H4 (cell line): ENCODE measurements around a stretch of chr10.

- RAMPAGE, long total RNA = no peak
Observed at GRCh38 chr10:93600446-93600841, 591 bp downstream of the RBP4 start.

GRCh38 chr10:93699864-93700408 is 2.5 kb downstream of the FRA10AC1 start:
- RAMPAGE, long total RNA = no peak

DNA sequence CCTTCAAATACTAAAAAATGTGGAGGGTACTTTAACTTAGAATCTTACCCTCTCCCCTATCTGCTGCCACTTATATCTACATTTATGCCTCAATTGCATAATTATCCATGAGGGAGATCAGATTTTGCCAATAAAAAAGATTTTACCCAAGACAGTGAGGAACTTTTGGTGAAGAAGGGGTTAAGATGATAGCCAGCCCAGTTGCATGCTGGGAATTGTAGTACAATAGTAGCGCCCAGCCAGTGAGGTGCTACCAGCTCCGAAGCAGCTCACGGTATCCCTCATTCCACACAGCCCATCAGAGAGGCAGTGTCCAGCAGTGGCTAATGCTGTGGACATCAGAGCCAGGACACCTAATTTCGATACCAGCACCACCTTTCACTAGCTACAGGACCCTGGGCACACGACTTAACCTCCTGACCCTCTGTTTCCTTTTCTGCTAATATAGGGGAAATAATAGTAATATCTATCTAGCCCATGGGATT is 5.9 kb upstream of the LGI1 start:
- RAMPAGE, long total RNA = no peak

DNA sequence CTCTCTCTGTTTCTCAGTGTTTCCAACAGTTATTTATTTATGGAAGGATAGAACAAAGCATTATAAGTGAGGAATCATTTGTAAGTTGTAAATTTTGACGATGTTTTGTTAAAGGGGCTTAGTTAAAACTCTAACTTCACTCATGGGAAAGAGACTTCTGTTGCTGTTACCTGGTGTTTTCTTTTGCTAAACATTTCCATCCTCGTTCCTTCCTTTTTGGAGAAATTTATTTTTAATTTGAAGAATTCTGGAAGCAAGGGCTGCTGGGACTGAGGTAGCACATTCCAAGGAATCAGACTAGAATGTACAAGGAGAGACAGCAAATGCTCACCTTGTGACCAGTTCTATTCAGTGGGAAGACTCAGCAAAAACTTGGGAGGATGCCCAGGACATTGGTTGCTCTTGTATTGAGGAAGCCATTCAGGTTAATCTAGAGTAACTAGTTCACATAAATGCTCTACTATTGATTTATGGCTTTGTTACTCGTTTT is 11.2 kb downstream of the PLCE1 start:
- RAMPAGE, long total RNA = no peak

GRCh38 chr10:94268659-94269182 is 94.0 kb downstream of the NOC3L start:
- RAMPAGE, long total RNA = no peak

DNA sequence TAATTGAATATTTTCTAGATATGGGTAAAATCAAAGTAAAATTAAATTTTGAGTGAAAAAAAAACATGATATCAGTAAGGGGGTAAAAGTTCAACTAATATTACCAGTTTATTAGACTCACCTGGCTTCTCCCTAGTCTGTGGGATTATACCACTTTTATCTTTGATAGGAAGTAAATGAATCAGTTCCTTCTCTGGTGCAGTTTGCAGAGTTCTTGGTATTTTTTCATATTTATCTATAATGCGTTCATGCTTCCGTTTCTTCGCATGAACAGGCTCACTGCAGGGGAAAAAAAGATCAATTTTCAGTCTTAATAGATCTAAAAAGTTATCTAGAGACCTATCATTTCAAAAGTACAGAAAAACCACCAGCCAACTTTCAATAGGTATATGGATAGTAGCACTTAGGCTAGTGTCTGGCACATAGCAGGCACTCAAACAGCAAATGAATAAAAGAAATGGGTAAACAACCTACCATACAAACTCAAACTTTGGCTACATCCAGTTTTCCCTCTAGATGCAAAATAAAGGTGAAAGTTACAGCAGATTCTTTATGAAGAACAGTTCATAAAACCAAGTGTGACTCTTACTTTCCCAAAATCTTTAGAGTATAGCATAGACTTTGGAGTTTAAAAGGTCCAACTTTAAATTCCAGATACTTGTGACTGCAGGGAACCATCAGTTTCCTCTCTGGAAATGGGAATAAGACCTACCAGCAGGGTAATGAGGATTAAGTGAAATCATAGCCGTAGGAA is 5.5 kb downstream of the NOC3L start:
- RAMPAGE, long total RNA = no peak

- RAMPAGE, long total RNA = no peak
Observed at GRCh38 chr10:94361485-94361934, 1.2 kb downstream of the NOC3L start.

- RAMPAGE, long total RNA = no peak
Observed at GRCh38 chr10:94475662-94476096, 69.9 kb upstream of the HELLS start.

- RAMPAGE, long total RNA = no peak
Observed at GRCh38 chr10:94734158-94734776, 28.2 kb upstream of the CYP2C19 start.

GRCh38 chr10:95289465-95290055 is 1.2 kb downstream of the PDLIM1 start:
- RAMPAGE, long total RNA = no peak

DNA sequence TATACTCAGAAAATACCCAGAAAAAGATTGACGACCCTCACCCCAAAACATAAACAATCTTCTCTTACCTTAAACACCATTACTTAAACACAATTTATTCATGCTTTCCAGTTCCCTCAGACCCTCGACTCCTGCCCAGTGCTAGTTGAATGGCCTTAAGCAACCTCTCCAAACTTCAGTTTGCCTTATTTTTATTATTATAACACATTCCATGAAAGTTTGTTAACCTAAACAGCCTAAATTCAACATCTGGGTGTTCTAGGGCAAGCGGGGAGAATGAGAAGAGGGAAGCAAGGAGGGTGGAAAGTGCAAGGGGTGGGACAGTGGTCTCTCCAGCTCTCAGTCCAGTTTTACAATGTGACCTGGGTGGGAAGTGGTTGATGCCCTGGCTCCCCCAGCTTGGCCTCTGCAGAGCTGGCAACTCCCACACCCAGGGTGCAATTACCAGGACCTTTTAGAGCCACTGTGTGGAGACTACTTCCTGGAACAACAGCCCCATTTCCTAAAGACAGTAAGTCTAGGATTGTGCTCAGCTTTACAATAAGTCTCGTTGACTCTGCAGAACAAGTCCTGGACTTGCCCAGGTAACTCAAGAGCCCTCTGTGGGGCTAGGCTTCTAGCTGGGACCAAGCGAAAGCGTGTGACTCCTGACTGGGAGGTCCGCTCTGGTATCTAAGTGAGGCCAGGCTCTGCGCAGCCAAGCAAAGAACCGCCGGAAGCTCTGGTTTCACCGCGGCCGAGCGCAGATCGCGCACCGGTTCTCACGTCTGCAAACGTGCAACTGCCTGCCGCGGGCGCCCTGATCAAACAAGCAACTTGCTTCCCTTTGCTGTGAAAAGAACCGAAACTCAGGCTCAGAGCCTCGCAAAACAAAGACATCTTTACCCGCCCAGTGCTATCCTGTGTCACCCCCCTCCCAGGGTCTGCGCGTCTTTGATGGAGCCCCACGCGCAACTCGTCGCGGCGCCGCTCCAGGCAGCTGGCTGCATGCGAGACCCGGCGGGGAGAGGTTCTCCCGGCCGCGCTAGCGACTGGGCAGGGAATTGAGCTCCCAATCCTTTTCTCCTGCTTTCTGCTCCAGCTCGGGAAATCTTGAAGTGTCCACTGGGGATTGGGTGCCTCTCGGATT is 4.2 kb upstream of the PDLIM1 start:
- RAMPAGE, long total RNA = no peak

GRCh38 chr10:95355498-95355850 is 64.7 kb upstream of the PDLIM1 start:
- RAMPAGE, long total RNA = no peak

DNA sequence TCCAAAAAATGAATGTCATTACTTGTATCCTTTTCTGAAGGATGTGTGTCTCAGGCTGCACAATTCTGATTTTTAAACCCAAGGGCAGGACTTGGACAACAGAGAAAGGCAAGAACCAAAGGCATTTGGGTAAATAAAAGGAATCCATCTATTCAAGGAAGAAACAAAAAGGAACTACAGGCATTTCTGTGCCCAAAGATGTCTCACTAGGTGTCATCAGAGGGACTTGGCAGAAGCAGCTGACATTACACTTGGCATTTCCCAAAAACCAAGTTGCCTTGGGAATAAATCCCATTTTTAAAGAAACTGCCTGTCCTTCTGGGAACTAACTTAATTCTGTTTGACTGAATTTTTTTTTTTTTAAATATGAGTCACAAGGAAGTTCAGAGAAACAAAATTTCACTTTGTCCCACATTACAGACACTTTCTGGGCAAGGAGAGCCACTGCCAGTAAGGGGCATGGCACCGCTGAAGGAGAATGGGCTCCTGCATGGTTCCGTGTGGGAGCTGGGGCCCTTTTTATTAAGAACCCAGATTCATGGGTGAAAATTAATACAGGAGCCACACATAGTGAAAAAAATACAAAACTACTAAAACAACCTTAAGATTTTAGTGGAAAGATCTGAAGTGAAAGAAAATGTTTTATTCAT is 118.2 kb upstream of the PDLIM1 start:
- RAMPAGE, long total RNA = no peak

DNA sequence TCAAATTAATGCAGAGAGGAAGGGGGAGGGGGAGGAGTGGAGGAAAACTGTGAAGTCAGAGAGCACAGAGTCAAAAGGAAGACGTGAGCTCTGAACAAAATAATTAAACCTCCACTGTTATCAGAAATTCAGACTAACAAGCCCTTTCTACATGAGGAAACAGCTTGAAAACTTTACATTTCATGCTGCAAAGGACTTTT is 118.7 kb upstream of the PDLIM1 start:
- RAMPAGE, long total RNA = no peak

- RAMPAGE, long total RNA = no peak
Observed at GRCh38 chr10:95435790-95436286, 125.3 kb downstream of the SORBS1 start.

- RAMPAGE, long total RNA = no peak
Observed at GRCh38 chr10:95458023-95458621, 103.0 kb downstream of the SORBS1 start.

DNA sequence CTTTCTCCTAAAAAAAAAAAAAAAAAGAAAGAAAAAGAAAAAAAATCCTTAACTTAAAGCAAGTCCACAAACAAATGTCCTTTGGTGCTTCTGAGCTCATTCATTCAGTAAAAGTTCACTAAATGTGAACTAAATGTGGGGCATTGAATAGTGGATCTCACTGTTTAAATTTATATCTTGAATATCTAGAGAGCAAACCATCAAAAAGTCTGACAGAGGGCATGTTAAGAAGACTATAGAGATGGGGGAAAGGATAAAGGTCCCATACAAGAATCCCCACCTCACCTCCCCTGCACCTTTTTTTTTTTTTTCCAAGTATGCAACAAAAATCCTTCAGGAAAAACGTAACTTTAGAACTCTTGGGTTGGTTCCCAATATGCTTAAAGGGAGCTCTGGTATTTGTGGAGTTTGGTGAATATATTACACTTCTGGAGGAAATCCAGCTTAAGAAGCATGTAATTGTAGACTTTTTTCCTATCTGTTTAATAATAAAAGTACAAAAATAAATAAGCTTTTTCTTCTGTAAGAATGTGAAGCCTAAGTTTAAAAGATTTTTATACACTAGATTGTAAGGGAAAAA is 102.5 kb downstream of the SORBS1 start:
- RAMPAGE, long total RNA = no peak

- RAMPAGE, long total RNA = no peak
Observed at GRCh38 chr10:95459329-95459897, 101.8 kb downstream of the SORBS1 start.

GRCh38 chr10:95478684-95479430 is 82.3 kb downstream of the SORBS1 start:
- RAMPAGE, long total RNA = no peak

DNA sequence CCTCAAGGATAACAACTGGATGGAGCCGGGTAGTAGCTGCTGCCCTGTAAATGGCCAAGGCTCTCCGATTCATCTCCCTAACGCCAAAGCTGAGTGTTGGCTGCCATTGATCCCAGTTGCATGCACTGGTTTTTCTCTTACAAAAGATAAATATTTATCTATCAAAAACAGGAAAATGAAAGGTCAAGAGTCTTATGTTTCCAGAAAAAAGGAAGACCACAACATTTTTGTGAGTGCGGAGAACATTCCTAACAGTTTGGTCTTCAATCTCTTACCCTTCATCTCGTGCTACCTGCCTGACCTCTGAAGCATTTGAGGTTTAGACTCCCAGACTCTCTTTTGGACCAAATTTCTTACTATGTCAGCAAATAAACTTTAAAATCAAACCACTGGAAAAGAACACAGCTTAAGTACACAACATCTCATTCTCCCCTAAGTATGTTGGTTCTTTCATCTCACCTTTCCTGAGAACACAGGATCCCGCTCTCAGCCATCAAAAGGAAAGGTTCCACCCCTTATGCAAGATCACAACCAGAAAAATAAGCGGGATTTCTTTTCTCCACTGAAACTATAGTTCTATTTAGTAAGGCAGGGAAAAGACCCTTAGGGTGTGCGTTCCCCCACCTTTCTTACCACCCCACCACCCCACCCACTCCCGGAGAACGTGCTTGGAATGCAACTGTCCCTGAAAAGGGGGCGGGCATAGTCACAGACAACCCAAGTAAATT is 61.5 kb downstream of the SORBS1 start:
- RAMPAGE, long total RNA = no peak